Metanephros (tissue), 2 donors: ENCODE data around the gene PALM3.

GRCh38 chr19:13036146-13037174, 41.2 kb downstream of the NFIX start:
- RAMPAGE, long total RNA, result no peak

DNA sequence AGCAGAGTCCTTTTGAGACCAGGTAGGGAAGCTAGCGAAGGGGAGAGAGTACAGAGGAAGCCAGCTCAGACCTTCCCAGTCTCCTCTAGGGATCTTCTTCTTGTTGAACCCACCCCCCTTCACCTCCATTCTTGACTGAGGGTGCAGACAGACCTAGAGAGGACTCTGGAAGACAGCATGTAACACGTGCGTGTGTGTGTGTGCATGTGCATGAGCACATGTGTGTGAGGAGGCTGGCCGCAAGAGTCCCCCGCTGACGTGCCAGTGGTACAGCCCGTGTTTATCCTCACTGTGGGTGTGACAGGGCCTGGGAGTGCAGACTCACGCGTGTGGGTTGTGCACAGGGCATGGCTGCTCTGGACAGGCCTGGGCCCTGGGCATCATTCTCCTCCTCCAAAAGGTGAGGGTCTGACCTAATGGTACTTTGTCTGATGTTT, 26.4 kb downstream of the LYL1 start:
- RAMPAGE, long total RNA, result no peak

GRCh38 chr19:13082754-13083424, 19.8 kb downstream of the LYL1 start:
- RAMPAGE, long total RNA, result no peak

GRCh38 chr19:13090100-13090493, 12.6 kb downstream of the LYL1 start:
- RAMPAGE, long total RNA, result no peak

DNA sequence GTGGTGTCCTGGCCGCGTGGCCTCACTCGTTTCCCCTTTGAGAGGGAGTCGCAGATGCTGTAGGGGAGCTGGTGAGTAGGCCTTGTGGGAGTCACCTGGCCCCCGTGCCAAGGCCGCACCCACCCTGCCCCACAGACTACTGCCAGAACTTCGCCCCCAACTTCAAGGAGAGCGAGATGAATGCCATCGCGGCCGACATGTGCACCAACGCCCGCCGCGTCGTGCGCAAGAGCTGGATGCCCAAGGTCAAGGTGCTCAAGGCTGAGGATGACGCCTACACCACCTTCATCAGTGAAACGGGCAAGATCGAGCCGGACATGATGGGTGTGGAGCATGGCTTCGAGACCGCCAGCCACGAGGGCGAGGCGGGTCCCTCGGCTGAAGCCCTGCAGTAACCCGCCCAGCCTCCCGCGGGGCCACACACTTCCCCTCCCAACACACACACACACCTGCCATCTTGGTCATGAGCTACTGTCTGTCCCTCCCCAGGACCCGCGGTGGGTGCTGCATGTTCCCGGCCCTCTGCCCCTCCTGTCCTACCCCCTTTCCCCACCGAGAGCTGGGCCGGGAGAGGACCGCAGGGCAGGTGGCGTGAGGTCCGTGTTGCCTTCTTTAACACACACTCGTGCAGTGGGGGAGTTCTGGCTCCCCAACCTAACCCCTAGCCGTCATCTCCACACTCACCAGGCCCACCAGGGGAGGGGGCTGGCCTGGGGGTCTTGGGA, 12.0 kb downstream of the STX10 start:
- RAMPAGE, long total RNA, result no peak

- RAMPAGE, long total RNA, result no peak
Observed at GRCh38 chr19:13758788-13759314, 5.5 kb upstream of the MRI1 start.

DNA sequence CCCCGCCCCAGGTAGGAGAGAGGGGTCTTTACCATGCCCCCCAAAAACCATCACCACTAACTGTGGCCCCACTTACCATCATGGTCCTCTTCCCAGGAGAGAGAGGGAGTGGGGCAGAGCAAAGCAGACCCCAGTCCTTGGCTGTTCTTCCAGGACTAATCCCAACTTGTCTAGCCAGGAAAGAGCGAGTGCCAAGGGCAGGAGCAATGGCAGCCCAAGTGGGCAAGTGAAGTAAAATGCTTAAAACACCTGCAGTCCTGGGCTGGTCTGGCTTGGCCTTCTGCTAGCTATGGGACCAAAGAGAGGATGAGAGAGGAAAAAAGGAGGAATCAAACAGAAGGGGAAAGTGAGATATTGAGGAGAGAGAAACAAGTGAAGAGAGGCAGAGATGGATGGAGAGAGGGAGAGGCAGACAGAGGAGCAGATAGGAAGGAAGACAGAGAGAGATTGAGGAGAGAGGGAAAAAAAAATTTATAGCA, 17.9 kb downstream of the ZSWIM4 start:
- RAMPAGE, long total RNA, result no peak

DNA sequence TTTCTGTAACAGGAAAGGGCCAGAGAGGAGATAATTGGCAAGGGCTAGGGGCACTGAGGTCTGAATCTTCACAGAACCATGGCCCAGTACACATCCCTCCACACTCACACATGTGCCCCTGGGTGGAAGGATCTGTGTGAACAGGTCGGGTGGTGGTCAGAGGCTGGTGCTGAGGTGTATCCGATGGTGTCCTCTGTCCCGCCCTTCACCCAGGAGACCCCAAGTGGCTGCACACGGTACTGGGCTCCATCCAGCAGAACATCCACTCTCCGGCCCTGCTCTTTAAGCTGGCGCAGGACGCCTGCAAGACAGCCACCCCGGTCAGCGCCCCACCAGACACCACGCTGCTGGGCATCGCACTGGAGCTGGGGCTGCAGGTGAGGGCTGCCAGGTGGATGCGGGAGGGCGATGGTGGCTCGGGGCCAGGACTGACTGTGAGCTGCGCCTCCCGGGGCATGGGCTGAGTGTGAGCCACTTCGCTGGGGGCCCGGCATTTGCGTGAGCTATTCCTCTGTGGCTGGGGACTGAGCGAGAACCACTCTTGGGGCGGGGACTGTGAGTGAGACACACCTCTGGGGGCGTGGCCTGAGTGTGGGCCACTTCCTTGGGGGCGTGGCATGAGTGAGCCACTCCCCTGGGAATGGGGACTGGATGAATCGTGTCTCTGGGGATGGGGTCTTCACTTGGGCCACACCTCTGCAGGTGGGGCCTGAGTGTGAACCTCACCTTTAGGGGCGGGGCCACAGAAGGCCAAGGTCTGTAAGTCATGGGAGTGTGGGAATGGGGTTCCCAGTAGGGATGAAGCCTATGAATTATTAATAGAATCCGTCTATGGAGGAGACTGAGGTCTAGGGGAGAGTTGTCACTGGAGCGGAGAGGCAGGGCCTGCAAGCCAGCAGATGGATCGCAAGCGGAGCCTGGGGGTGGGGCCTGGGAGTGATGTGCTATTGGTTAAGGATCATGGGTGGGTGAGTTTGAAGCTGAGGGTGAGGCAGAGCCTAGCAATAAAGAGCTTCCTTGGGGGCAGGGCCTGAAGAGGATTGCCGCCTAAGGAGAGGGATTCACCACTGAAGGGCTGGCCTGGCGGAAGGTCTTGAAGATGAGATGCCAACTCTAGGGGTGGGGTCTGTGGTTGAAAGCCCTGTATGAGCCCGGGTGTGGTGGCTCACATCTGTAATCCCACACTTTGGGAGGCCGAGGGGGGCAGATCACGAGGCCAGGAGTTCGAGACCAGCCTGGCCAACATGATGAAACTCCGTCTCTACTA, 30.5 kb downstream of the ZSWIM4 start:
- RAMPAGE, long total RNA, result no peak

DNA sequence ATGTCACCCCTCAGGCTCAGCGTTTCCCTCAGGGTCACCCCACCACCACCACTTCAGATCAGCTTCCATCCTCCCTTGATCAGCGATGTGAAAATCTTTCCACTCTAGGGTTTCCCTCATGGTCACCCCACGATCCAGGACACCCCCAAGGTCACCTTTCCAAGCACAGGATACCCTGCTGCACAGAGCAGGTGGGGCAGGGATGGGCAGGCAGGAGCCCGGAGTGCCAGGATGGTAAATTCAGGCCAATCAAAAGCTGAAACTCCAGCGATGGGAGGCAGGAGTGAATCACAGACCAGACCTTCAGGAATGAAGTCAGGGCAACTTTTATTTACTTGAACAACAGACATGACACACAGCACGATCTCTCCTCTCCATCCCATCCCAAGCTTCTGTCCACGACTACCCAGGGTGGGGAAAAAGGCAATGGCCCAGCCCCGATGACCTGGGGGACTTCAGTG, 39.0 kb downstream of the ZSWIM4 start:
- RAMPAGE, long total RNA, result no peak

DNA sequence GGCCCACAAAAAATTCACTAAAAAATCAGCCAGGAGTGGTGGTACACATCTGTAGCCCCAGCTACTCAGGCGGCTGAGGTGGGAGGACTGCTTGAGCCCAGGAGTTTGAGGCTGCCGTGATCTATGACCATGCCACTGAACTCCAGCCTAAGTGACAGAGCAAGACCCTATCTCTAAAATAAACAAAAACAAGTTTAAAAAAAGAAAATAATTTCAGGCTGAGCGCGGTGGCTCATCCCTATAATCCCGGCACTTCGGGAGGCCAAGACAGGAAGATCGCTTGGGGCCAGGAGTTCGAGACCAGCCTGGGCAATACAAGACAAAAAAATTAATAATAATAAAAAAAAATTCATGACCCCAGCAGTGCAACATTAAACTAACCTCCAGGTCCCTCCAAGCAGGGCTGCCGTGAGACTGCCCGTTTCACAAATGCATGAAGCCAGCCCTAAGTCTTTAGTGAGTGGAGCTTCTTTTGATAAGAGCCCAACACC, 38.7 kb upstream of the NANOS3 start:
- RAMPAGE, long total RNA, result no peak

DNA sequence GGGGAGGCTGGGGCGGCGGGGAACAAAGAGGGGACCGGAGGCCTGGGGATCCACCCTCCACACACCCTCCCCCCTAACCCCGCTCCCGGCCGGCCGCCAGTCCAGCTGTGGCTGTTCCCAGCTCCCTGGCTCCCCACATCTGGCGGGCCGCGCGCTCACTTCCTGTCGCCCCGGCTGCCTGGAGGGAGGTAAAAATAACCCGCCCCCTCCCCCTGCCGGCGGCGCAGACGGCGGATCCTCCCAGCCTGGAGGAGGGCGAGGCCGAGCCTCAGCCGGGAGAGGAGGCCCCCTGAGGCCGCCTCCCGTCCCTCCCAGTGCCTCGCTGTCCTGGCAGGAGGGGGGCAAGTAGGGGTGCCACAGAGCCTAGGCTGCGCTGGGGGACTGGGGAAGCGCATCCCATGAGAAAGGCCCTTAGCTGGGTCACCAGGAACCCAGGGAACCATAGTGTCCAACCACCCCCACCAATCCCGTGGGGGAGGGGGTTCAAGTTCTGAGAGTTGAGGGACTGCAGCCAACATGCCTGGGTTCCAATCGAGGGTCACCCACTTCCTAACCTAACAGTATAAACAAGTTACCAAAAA, 29.2 kb upstream of the NANOS3 start:
- RAMPAGE, long total RNA, result no peak

DNA sequence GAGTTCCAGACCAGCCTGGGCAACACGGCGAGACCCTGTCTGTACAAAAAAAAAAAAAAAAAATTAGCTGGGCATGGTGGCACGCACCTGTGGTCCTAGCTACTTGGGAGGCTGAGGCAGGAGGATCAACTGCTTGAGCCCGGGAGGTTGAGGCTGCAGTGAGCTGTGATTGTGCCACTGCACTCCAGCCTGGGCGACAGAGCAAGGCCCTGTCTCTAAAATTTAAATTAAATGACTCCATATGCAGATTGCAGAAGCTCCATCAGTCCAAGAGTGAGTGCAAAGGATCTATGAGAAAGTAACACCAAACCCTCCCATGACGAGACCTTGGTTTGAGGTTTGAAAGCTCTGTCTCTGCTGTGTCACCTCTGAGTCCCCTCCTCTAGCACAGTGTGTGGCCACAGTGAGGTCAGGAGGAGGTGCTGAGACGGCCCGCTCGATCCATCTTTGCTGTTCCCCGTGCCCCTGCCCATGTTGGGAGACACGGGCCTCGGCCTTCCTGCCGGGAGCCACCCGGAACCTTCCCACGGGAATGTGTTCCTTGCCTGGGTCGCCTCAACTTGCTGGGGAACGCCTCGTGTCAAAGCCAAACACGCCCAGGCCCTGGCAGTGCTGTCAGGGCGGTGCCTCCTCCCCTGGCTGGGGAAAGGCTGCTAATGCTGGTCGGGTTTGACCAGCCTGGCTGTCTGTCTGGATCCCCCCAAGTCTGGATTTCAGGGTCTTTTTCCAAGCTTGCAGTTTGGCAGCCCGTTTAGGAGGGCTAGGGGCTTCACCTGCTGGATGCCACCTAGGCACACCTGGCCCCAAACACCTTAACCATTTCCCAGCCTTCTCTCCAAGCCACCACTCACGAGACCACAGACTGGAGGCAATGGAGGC, 10.1 kb downstream of the NANOS3 start:
- RAMPAGE, long total RNA, result no peak

DNA sequence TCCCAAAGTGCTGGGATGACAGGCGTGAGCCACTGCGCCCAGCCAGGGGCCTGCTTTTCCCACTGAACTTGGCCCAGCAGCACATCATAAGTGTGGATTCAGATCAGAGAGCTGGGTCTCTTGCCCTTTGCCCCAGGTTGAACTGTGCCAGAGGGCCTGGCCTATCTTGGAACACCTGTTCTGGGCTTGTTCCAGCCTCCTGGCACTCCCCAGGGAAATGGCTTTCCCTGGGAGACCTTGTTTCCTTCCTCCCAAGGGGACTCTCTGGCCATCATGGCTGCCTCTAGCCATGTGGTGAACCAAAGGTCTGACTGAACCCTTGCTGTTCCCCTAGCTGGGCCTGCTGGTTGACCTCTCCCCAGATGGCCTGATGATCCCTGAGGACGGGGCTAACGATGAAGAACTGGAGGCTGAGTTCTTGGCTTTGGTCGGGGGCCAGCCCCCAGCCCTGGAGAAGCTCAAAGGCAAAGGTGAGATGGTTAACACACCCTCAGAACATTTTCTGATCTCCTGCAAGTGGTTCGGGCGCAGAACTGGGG, 3.6 kb downstream of the CC2D1A start:
- RAMPAGE, long total RNA, result no peak

- RAMPAGE, long total RNA, result no peak
Observed at GRCh38 chr19:13952800-13953841, 812 bp downstream of the DCAF15 start.

DNA sequence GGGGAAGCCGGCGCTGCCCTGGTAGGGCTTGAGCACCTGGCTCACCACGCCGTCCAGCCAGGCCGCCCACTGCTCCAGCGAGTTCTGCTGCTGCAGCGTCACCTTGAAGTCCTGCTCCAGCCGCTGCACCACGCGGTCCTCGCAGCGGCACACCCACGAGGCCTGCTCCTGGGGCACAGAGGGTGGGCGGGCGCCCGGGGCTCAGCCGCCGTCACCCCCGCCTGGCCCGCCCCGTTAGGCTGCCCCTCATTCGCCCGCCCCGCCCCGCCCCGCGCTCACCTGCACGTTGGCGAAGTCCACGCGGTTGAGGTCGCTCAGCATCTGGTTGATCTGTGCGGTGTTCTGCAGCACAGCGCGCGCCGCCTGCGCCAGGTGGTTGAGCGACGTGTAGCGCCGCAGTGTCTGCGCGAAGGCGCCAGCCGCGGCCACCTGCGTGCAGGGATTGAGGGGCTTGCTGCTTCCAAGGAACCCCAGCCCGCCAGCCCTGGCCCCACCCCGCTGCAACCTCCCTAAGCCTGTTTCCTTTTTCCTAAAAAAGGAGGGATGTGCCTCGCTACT, 11.3 kb downstream of the DCAF15 start:
- RAMPAGE, long total RNA, result no peak

DNA sequence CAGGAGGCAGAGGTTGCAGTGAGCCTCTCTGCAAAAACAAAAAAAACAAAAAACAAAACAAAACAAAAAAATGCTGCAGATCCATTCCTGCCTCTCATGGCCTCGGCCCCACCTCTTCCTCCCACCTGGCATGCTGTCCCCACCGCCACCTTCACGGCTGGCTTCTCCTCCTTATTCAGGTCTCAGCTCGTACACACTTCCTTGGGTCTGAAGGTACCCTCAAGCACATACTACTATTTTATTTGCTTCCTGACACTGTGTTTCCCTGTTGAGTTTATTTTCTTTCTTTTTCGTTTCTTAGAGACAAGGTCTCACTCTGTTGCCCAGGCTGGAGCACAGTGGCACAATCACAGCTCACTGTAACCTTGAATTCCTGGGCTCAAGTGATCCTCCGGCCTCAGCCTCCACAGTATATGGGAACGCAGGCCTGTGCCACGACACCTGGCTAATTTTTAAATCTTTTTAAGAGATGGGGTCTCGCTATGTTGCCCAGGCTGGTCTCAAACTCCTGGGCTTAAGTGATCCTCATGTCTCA, 5.0 kb downstream of the RFX1 start:
- RAMPAGE, long total RNA, result no peak

DNA sequence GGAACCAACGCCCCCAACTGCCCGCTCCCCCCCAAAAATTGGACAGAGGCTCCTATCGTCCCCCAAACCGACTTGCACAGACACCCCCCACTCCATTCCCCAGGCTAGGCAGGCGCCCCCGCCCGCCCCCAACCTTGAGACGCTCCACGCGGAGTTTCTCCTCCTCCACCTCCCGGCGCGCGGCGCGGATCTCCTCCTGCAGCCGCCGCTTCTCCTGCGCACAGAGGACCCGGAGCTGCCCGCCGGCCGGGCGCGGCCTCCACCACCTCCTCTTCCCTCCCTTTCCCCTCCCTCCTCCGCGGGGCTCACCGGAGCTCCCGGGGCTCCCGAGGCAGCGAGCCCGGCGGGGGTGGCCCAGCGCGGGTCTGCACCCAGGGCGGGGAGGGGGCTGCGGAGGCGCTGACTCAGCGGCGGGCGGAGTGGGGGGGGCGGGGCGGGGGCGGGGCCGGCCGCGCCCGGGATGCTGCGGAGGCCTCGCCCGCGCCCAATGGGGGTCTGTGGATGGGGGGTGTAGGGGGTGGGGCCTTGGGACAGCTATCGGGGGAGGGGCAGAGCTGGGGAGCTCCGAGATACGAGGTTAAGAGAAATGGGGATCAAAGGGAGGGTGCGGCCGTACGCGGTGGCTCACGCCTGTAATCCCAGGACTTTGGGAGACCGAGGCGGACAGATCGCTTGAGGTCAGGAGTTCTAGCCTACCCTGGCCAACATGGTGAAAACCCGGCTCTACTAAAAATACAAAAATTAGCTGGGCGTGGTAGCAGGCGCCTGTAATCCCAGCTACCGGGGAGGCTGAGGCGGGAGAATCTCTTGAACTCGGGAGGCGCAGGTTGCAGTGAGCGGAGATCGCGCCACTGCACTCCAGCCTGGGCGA, 4.4 kb downstream of the PALM3 start:
- RAMPAGE, long total RNA, result no peak

DNA sequence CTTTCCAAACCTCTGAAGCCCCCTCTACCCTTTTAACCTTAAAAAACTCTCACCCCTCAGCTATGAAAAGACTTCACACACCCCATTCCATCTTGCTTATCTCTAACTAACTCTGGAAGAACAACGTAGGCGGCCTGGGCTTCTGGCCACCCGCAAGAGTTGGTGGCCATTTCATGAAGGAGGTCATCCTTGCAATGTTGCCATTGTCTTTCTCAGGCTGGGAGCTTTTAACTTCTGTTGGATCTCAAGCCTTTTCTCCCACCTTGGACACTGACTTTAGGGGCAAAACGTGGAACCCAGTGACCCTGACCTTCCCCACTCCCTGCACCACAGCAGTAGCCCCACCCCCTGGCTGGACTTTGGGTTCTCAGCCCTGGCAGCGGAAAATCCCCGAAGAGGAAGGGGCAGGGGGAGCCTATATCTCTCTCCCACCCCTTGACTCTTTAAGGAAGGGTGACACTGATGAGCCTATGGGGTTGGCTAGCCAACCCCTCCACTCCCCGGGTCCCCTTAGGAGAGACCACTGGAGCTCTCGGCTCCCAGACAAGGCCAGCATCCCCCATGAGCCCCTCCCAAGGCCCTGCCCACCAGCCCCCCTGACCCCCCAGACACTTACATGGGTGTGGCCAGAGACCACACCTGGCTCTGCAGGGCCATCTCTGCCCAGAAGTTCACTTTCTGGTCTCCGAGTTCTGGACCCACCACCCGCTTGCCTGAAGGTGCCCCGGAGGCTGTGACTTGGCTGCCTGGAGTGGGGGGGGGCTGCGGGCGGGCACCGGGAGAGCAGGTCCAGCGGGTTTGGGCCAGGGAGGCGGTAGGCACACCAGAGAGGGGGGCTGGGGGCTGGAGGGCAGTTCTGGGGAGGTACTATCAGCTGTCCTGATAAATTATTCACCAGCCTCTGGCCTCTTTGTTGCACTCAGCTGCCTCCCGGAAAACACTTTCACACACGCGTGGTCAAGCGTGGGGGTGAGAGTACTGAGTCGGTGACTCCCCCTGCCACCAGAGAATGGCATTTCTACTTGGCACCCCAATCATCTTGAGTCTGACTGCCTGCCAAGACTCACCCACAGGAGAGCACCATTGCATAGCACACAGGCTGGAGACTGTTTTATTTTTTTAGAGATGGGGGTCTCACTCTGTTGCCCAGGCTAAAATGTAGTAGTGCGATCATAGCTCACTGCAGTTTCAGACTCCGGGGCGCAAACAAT, at the start of gene PALM3:
Gene PALM3, minus strand, starts transcription at position 753 of the 1,211 bp plus-strand sequence.
- RAMPAGE, long total RNA, result start-site peak on the minus strand centred at position 725 of the sequence, 23 bp wide, 97 and 25 reads in 2 replicates

- RAMPAGE, long total RNA, result no peak
Observed at GRCh38 chr19:14107165-14108415, 10.0 kb downstream of the PRKACA start.

GRCh38 chr19:14112895-14113625, 4.5 kb downstream of the PRKACA start:
- RAMPAGE, long total RNA, result no peak